ENCODE results near the gene BIRC5.

GRCh38 chr17:77477164-77478050 lies 196.1 kb downstream of the SEPTIN9 start:
- PRO-cap, 2 experiments: no peak in any of the 2 experiments

- PRO-cap, 2 experiments: no peak in any of the 2 experiments
Observed at GRCh38 chr17:77610034-77610662, 328.8 kb downstream of the SEPTIN9 start.

- PRO-cap, 2 experiments: no peak in any of the 2 experiments
Observed at GRCh38 chr17:77681931-77682298, 276.6 kb upstream of the TNRC6C start.

- PRO-cap, 2 experiments: no peak in any of the 2 experiments
Observed at GRCh38 chr17:77935215-77935795, 23.2 kb upstream of the TNRC6C start.

DNA sequence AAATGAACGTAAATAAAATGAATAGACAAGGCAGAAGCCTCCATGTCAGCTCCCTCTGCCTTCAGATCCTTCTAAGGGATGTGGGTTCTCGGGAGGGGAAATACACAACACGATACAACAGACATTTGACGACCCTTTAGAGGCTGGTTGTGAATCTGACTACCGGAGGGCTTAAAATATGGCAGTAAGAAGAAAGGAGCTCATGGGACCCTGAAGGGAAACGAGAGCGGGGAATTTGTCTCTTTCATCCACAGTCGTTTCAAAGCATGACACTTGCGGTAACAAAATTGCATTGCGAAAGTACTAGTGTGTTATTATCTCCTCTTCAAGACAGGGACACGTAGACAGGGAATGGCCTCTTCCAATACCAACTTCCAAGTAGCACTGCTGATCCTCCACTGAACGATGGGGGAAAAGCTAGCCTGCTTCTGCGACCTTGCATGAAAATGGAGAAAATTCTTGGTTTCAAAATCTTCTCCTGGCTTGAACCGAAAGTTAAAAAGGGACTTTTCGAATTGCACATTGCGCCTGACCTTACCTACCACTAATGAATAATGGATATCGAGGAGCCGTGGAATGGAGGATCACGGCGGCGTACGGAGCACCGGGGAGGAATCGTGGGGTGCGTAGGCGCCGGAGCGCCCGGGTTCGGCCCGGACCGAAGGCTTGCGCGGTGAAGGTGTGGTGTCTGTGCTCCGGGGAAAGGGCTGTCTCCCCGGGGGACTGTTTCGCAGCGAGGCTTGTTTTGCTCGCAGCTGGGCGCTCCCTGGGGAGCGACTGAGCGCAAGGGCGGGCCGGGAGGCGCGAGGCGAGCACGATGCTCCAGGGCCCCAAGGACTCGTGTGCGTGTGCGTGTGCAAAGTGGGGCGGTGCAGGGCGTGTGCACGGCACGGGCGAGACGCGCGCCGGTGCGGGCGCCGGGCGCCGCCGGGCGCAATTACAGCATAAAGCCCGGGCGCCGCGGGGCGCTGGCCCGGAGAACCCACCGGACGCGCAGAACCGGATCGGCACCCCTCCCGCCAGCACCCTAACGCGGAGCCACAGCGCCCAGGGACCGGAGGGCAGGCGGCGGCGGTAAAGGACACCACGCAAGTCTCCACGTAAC lies 904 bp upstream of the TNRC6C start:
- PRO-cap, 2 experiments: peak in 1 of 2 experiments; most common plus-strand start position 896 of the sequence (in 1); most common minus-strand start position 779 of the sequence (in 1)

- PRO-cap, 2 experiments: no peak in any of the 2 experiments
Observed at GRCh38 chr17:78093455-78093745, 35.2 kb downstream of the TMC6 start.

DNA sequence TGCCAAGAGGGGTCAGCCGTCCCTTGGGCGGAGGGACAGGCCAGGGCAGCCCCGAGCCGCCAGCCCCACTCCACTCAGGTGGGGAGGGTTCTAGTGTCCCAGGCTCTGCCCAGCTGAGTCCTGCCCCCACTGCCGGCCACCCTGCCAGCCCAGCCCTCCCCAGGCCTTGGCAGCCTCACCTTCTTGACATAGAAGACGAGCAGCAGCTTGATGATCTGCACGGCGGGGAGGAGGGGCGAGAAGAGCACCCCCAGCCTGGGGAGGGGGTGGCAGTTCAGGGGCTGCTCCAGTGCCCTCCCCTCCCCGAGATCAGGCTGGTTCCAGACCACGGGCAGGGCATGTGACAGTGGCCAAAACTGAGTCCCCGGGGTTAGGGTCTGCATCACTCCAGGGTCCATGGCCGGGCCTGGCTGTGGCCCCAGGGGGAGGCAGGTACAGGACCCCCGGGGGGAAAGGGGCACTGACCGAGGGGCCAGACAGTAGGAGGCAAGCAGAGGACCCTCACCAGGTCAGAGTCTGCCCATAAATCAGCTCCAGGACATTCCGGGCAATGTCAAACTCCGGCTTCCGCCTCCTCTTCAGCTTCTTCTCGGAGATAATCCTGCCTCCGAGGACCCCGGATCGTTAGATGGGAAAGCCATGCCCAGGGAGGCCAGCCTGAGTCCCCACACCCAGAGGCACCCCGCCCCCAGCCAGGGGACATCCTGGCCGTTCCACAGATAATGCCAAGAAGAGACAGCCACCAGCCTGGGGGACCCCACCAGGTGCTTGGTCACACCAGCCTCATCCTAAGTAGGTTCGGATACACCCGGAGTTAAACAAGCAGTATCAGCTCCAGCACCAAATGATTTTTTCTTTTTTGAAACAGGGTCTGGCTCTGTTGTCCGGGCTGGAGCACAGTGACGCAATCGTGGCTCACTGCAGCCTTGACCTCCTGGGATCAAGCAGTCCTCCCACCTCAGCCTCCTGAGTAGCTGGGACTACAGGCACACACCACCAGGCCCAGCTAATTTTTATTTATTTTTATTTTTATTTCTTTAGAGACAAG lies 9.4 kb downstream of the TMC6 start:
- PRO-cap, 2 experiments: no peak in any of the 2 experiments

DNA sequence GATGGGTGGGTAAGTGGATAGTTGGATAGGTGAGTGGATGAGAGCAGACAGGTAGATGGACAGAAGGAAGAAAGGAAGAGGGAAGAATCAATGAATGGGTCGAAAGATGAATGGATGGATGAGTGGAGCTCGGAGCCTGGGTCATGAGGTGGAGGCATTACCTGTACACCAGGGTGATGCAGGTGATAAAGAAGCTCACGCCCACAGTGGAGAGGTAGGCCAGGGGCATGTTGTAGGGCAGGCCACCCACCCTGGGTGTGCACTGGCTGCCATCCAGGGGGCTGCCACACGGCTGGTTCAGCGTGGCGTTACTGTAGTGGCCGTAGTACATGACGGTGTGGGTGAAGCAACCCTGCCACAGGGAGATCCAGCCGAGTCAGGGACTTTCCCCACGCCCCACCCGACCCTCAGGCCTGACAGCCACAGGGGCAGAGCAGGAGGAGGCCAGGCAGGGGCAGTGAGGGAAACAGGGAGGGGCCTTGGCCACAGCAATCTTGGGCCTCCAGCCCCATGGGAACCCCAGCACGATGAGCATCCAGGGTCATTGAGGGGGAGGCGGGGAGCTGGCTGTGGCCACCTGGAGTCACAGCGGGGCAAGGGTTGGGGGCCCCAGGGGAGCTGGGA lies 4.6 kb downstream of the TMC6 start:
- PRO-cap, 2 experiments: no peak in any of the 2 experiments

- PRO-cap, 2 experiments: no peak in any of the 2 experiments
Observed at GRCh38 chr17:78124452-78125111, 4.0 kb downstream of the TMC6 start.

- PRO-cap, 2 experiments: no peak in any of the 2 experiments
Observed at GRCh38 chr17:78141757-78142887, 4.1 kb upstream of the C17orf99 start.

DNA sequence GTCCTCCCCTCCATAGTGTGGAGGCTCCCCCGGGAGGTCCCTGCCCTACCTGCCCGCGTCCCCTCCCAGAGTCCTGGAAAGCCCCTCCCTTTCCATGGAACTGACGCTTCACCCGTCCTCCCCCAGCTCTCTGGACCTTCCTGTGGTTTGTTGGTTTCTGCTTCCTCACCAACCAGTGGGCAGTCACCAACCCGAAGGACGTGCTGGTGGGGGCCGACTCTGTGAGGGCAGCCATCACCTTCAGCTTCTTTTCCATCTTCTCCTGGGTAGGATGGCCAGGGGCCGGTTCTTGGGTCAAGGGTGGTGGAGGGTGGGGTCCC lies 3.0 kb downstream of the SYNGR2 start:
- PRO-cap, 2 experiments: no peak in any of the 2 experiments

DNA sequence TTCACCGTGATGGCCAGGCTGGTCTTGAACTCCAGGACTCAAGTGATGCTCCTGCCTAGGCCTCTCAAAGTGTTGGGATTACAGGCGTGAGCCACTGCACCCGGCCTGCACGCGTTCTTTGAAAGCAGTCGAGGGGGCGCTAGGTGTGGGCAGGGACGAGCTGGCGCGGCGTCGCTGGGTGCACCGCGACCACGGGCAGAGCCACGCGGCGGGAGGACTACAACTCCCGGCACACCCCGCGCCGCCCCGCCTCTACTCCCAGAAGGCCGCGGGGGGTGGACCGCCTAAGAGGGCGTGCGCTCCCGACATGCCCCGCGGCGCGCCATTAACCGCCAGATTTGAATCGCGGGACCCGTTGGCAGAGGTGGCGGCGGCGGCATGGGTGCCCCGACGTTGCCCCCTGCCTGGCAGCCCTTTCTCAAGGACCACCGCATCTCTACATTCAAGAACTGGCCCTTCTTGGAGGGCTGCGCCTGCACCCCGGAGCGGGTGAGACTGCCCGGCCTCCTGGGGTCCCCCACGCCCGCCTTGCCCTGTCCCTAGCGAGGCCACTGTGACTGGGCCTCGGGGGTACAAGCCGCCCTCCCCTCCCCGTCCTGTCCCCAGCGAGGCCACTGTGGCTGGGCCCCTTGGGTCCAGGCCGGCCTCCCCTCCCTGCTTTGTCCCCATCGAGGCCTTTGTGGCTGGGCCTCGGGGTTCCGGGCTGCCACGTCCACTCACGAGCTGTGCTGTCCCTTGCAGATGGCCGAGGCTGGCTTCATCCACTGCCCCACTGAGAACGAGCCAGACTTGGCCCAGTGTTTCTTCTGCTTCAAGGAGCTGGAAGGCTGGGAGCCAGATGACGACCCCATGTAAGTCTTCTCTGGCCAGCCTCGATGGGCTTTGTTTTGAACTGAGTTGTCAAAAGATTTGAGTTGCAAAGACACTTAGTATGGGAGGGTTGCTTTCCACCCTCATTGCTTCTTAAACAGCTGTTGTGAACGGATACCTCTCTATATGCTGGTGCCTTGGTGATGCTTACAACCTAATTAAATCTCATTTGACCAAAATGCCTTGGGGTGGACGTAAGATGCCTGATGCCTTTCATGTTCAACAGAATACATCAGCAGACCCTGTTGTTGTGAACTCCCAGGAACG lies at the start of gene BIRC5:
BIRC5 (plus strand) TSS at position 315 of the 1,137 bp plus-strand sequence.
- PRO-cap, 2 experiments: no peak in any of the 2 experiments

DNA sequence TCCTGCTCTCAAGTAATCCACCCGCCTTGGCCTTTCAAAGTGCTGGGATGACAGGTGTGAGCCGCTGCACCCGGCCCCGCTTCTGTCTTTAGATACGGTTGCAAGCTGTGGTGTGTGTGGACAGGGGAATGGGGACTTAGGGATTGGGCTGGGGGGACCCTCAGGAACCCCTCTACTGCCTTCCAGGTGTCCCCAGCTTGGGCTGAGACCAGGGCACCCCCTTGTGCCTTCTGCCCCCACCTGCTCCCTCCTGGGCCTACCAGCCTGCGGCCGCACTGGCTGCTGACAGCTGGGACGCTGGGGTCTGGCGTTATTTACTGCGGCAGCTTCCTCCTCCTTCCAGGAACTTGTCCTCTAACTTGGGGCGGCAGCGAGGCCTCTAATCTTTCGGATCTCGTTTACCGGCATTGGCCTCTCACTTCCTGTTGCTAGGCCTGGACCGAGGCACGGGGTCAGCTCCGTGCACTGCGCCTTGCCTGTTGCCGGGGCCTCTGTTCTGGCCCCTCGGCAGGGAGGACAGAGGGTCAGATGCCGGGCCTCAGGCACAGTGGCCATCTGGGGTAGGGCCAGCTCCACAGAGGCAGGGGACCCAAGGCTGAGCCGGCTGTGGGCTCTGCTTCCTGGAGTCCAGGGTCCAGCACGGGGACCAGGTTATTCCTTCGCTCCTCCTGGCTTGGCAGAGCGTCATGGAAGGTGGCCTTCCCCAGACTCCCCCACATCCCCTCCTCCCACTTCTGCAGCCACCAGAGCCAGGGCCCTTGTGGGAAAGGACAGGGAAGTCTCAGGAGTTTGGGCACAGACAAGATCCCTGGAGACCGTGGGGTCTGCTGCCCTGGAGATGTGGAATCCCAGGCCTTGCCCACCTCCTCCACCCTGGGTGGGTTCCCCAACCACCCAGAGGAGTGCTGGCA lies 31.8 kb downstream of the TMEM235 start:
- PRO-cap, 2 experiments: no peak in any of the 2 experiments

DNA sequence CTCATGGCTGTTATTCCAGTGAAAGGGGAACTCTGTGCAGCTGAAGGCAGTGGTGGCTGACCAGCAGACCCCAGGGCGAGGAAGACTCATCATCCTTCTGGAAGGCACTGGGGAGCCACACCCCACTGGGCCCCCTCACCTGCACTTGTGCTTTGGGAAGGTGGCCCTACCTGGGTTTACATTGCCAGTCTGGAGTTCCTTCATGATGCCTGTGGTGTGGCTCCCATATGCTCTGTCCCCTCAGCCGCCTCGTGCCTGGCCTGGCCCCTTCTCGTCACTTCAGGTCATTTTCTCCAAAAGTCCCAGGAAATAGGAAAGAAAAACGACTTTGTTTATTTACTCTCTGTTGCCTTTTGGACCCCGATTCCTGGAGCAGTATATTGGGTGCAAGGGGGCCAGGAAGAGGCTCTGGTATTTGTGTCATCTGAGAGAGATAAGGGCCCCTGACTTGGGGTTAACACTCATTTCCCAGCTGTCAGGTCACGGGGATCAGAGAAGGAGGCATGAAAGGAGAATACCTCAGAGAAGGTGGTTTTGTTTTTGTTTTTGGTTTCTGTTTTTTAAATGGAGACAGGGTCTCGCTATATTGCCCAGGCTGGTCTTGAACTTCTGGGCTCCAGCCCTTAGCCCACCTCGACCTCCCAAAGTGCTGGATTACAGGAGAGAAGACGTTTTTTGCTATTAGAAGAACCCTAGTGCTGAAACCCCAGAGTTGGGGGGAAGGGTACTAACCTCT lies 4.8 kb downstream of the SOCS3 start:
- PRO-cap, 2 experiments: no peak in any of the 2 experiments

GRCh38 chr17:78366178-78366808 lies 6.4 kb upstream of the SOCS3 start:
- PRO-cap, 2 experiments: no peak in any of the 2 experiments

DNA sequence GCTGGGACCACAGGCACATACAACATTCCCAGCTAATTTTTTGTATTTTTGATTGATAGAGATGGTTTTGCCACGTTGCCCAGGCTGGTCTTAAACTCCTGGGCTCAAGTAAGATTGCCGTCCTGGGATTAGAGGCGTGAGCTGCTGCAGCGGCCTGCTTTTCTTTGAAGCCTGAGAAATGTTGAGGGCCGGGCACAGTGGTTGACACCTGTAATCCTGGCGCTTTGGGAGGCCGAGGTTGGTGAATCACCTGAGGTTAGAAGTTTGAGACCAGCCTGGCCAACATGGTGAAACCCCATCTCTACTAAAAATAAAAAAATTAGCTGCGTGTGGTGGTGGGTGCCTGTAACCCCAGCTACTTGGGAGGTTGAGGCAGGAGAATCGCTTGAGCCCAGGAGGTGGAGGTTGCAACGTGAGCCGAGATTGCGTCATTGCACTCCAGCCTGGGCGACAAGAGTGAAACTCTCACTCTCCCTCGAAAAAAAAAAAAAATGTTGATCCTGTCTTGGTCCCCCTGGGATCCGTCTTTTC lies 44.2 kb downstream of the PGS1 start:
- PRO-cap, 2 experiments: no peak in any of the 2 experiments

DNA sequence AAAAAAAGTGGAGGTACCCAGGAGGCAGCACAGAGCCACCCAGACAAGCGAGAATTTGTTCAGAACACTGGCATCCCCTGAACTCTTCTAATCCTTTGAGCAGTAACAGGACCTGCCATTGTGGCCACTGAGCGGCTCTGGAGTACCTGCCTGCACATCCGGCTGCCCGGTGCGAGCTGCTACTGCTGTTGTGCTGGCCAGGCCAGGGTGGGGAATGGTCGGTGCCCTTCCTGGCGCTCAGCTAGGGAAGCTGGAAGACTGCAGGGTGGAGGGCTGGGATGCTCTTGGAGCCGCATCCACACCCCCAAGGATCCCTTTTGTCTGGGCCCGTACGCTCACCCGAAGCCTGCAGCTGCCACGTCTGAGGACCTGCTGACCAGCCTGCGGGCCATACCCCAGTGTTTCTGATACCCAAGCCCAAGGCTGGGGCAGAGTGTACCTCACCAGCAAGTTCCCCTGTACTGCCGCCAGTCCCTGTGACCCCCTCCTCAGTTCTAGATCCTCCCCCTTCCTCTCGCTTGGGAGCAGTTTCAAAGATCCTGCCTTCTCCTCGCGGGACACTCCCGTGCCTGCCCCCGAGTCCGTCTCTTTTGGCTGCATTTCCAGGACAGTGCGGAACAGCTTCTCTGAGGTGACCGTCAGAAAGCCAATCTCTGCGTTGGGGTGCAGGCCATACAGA lies 49.7 kb downstream of the PGS1 start:
- PRO-cap, 2 experiments: no peak in any of the 2 experiments

DNA sequence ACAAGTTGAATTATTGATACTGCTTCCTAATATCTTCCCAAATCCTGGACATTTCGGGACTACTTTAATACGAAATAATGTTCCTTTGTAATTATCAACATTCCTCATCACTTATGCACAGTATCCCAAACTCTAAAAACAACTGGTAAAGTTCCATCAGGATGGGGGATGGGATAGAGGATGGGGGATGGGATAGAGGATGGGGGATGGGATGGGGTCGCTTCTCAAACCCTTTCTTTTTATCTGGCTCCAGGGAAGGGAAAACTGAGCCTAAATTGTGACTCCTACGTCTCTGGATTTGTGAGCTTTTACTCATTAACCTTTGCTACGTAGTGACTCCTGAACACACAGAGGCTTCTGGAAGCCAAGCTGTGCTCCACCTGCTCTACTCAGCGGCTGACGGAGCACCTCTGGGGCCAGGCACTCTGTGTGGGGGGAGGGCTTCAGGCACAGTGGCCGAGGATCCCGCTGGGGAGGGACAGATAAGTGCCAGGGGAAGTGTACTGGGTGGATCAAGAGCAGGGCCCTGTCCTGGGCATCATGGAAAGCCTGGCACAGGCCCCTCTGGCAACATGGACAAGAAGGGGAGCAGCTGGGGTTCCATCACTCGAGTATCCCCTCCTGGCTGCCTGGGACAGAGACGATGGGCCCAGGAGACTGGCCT lies 56.2 kb downstream of the PGS1 start:
- PRO-cap, 2 experiments: no peak in any of the 2 experiments

- PRO-cap, 2 experiments: no peak in any of the 2 experiments
Observed at GRCh38 chr17:78563590-78563882, 13.7 kb downstream of the DNAH17 start.

DNA sequence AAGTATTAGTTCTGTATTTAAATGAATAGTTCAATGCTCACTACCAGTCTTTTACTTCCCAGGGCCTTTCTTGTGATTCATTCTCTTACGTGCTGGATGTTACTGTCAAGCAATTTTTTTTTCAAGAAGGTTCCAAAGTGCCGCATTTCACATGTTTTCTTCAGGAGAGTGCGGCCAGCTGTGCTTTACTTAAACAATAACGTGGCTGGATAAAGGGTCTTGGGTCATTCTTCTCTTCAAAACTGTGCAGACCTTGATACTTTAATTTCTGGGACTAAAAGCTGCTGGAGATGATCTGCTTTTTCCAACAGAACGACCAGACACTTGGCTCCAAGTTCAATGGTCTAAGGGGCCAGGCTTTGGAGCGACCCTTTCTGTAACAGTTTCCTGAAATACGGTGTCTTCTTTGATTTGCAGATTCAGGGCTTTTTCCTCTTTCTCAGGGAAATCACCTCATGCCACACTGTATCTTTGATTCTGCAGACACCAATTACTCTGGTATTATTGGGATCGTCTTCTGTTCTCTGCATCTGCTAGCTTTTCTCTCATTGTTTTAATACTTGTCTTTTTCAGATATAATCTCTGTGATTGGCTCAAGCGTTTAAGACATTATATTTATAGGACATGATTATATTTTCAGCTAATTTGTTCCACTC lies 96.3 kb downstream of the CYTH1 start:
- PRO-cap, 2 experiments: no peak in any of the 2 experiments